ENCODE measurements around a stretch of chr18.

DNA sequence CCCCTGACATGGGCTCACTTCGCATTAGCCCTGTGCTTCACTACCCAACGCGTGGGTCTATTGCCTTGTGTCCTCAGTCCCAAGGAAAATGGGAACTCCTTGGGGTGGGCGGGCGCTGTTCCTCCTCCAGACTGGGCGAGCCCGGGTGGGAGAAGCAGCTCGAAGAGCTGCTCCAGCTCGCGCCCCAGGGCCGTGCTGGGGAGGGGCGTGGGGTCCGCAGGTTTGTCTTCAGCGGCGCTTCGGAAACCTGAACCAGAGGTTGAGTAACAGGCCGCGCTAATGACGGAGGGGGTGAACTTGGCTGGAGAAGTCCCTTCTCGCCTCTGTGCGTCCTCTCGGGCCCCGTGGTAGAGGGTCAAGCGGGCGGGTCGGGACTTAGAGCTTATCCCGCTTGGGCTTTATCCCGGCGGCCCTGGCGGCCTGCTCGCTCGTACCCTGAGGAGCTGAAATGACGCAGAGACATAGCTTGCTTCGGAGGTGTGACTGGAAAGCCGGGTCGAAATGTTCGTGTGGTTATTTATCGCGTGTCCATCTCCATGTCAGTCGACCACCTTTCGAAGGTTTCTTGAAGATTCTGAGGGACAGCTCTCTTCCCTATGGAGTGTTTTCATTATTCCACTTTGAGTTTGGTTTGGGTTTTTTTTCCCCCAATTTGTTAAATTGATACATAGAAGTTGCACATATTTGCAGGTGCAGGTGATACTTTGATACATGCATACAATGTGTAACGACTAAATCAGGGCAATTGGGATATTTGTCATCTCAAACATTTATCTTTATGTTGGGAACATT is 538 bp downstream of the RNMT start:
- PRO-cap = no peak
- RAMPAGE, long total RNA, 3 experiments = no peak in any of the 3 experiments

DNA sequence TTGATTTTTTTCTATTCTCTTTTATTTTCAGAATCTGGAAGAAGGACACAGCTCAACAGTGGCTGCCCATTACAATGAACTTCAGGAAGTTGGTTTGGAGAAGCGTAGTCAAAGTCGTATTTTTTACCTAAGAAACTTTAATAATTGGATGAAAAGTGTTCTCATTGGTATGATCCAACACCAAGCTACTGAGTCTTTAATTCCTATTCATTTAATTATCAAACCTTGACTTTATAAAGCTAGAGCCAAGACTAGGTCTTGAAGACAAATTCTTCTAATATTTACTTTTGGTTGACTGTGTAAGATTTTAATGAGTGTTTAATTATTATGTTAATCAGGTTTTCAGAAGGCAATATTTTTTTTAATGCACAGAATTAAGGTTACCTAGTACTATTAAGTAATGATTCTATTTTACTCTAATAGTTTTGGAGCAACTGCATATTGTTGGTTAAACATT is 8.0 kb downstream of the RNMT start:
- PRO-cap = no peak
- RAMPAGE, long total RNA, 3 experiments = no peak in any of the 3 experiments

GRCh38 chr18:14043155-14043441 is 89.1 kb downstream of the ZNF519 start:
- PRO-cap = no peak
- RAMPAGE, long total RNA, 3 experiments = no peak in any of the 3 experiments

DNA sequence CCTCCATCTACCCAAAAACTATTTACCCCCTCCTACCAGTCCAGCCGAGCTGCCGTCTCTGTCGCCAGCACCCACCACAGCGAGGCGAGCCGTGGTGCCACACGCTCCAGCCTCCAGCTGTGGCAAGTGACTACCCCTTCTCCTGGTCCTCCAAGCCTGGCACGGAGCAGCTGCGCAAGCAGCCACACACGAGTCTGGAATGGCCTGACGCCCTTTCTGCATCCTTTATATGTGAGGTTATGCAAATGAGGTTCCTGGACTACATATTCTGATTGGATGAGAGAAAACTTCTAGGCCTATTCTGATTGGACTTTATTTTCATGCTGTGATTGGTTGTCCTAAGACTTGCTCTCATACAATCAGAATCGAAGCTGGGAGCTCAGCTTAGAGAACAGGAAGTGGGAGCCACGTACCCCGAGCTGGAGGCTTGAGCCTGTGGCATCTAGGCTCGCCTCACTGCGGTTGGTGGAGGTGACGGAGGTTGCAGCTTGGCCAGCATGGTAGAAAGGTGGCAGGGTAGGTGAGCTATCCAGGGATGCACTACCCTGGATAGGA is 99.0 kb upstream of the POTEC start:
- PRO-cap = no peak
- RAMPAGE, long total RNA, 3 experiments = no peak in any of the 3 experiments

GRCh38 chr18:14969905-14970558 is 222.1 kb downstream of the ANKRD30B start:
- PRO-cap = no peak
- RAMPAGE, long total RNA, 3 experiments = no peak in any of the 3 experiments

DNA sequence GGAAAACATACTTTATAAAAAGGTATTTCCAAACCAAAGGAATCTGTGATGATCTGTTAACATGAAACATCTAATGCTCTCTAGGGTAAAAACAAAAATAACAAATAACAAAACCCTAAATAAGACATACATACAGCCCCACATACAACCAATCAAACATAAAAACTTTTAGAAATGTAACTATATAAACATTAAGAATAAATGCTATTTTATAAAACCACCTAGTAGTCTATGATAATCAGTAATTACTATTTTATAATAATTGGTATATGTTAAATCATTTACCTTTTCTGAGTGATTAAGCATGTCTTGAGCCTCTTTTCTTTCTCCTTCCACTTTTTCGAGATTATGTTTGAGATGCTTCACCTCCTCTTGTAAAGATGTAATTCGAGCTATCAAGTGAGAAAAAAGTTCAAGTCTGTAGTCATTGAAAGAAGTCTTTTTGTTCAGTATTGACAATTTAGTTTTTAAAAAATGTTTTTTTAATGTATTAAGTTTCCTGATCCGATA is 119.0 kb downstream of the ROCK1 start:
- PRO-cap = no peak
- RAMPAGE, long total RNA, 3 experiments = no peak in any of the 3 experiments

DNA sequence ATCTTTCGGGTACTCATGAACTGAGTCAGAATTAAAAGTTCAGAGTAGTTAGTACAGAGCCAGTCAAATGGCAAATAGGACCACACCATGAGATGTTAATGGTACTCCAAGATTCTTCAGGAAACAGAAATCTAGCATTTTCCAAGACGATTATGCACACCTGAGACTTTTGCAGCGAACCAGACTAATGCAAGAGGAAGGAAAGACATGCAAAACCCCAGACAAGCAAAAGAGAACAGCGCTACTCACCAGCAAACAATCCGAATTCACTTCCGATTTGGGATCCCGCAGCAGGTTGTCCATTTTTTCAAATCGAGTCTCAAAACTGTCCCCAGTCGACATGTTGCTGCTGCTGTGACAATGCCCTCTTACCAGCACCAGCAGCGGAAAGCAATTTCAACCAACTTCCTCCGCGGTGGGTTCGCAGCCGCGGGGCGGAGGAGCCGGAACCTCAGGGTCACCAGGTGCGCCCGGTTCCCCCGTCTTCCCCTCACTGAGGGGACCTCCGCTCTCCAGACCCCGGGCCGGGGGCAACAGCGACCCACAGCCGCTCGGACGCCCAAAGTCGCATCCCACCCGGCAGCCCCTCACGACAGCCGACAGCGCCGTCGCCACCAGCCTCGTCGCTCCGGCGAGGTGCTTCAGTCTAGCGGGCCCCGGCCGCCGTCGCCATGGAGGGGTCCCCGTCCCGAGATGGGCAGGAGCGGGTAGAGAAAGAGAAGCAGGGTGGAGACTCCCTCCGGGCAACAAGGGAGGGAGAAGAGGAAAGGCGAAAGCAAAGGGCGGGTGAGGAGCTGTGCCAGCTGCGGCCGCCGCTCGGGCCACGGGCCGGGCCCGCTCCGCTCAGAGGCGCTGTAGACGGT is 813 bp downstream of the ROCK1 start:
- PRO-cap = unidirectional peak, plus-strand start at position 424 of the sequence; unidirectional peak, plus-strand start at position 778 of the sequence
- RAMPAGE, long total RNA, 3 experiments = start-site peak on the minus strand in 2 of 3 experiments, centred at positions 581 to 745 of the sequence, 35 to 89 reads per replicate

DNA sequence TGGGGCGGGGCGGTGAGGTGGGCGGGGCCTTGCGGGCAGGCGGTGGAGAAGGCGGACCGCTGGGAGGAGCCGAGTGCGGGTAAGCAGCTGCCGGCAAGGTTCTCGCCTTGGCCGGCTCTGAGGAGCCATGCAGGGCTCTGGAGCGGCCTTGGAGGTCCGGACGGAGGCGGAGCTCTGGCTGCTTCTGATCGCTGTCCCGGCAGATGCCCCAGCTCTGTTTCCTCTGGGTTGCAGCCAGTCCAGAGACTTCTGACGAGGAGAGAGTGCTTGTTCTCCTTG is 226 bp upstream of the ROCK1 start:
- PRO-cap = bidirectional peak, plus-strand start at position 113 of the sequence, minus-strand start outside the sequence
- RAMPAGE, long total RNA, 3 experiments = no peak in any of the 3 experiments

GRCh38 chr18:21363088-21363937 is 121.3 kb downstream of the GREB1L start:
- PRO-cap = no peak
- RAMPAGE, long total RNA, 3 experiments = start-site peak on the plus strand in 1 of 3 experiments, at chr18:21363573-21363631 at its widest, 5 reads per replicate

DNA sequence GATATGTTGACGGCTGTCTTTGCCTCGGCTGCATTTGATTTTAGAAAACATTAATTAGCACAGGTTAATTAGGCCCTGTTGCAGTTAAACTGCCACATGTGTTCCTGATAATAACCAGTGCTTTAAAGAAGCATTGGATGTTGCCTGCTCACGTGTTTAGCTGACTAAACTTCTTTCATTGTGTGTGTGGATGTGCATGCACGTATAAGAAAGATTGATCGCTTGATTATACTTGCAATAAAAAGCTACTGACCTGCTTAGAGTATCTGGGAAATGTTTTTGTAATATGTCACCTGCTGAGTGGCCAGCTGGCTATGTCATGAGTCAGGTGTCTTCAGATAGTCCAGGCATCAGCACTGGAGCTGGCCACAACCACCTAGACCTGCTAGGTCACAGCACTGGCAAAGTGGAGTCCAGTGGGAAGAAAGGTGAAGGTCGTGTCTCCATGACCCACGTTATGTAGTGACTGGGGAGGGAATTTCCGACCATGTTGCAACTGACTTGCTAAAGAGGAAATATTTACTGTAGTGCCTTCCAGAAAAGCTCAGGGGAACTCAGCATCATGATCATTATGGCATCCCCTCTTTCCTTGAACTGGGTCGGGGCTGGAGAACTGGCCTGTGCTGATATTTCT is 147.0 kb downstream of the ESCO1 start:
- PRO-cap = no peak
- RAMPAGE, long total RNA, 3 experiments = no peak in any of the 3 experiments

DNA sequence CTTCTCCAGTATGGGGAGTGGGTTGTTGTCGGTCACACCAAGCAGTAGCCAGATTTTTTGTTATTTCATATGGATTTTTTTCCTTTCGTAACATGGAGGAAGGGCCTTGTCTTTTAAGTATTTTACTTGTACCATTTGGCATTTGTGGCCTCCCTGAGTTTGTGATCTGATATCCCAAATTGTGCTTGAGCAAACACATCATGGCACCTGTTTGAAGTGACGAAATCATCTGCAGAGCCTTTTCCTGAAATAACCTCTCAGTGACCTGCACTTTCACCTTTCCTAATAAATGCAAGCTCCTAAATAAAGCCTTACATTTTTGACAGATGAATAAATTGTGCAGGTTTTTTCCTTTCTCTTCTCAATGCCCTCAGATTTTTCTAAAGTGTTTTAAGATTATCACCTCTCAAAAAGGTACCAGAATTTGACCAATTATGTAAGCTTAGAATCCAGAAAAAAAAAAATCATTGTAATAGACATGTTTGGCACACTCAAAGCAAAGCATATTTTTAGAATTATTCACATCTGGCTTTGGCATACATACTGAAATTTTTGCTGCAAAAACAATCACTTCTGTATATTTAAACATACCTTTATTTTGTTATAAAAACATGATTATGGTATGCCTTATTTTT is 143.6 kb downstream of the ESCO1 start:
- PRO-cap = no peak
- RAMPAGE, long total RNA, 3 experiments = no peak in any of the 3 experiments

GRCh38 chr18:21635711-21636526 is 23.8 kb downstream of the SNRPD1 start:
- PRO-cap = no peak
- RAMPAGE, long total RNA, 3 experiments = no peak in any of the 3 experiments

DNA sequence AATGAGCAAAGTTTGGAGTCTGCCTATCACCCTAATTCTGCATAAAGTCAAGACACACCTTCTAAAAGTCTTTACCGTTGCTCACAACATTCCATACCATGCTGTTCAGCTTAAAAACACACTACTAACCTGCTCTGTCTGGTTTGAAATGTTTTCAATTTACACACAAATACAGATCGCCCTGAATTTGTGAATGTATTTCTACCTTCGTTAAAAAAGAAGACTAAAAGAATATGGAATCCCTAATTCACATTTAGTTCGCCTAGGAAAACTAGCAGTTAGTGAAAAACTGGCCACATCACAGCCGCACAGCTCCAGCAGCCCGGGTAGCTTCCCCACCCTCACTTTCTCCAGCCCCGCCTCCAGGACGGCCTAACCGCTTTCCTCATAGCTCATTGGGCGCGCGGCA is 316 bp upstream of the MIB1 start:
- PRO-cap = bidirectional peak, plus-strand start outside the sequence, minus-strand start at position 343 of the sequence
- RAMPAGE, long total RNA, 3 experiments = no peak in any of the 3 experiments

- PRO-cap = no peak
- RAMPAGE, long total RNA, 3 experiments = no peak in any of the 3 experiments
Measured at GRCh38 chr18:22115555-22115888, 53.9 kb upstream of the GATA6 start.

GRCh38 chr18:22168231-22168970 is 988 bp upstream of the GATA6 start:
- PRO-cap = no peak
- RAMPAGE, long total RNA, 3 experiments = no peak in any of the 3 experiments

DNA sequence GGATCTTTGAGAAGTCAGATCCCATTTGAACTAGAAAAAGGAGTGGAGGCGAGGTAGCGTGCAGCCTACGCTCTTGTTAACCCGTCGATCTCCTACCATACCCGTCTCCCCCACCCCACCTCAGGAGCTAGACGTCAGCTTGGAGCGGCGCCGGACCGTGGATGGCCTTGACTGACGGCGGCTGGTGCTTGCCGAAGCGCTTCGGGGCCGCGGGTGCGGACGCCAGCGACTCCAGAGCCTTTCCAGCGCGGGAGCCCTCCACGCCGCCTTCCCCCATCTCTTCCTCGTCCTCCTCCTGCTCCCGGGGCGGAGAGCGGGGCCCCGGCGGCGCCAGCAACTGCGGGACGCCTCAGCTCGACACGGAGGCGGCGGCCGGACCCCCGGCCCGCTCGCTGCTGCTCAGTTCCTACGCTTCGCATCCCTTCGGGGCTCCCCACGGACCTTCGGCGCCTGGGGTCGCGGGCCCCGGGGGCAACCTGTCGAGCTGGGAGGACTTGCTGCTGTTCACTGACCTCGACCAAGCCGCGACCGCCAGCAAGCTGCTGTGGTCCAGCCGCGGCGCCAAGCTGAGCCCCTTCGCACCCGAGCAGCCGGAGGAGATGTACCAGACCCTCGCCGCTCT is 1.7 kb downstream of the GATA6 start:
- PRO-cap = no peak
- RAMPAGE, long total RNA, 3 experiments = no peak in any of the 3 experiments

DNA sequence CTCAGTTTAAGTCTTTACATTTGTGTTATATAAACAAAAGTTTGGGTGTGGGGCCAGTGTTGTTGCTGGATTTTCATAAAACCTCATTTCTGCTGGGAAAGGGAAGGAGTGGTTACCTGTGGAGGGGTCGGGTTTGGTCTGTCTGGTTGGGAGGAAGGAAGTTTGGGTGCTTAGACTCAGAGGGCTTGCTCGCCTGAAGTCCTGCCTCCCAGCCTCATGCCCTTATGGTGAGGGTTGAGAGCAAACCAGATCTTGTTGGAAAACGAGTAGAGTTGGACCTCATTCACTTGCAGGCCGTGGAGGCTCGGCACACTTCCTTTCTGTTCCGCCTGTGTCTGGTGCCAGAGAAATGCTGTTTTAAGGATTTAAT is 29.5 kb downstream of the GATA6 start:
- PRO-cap = no peak
- RAMPAGE, long total RNA, 3 experiments = no peak in any of the 3 experiments

- PRO-cap = no peak
- RAMPAGE, long total RNA, 3 experiments = no peak in any of the 3 experiments
Measured at GRCh38 chr18:22254068-22254434, 84.7 kb downstream of the GATA6 start.

DNA sequence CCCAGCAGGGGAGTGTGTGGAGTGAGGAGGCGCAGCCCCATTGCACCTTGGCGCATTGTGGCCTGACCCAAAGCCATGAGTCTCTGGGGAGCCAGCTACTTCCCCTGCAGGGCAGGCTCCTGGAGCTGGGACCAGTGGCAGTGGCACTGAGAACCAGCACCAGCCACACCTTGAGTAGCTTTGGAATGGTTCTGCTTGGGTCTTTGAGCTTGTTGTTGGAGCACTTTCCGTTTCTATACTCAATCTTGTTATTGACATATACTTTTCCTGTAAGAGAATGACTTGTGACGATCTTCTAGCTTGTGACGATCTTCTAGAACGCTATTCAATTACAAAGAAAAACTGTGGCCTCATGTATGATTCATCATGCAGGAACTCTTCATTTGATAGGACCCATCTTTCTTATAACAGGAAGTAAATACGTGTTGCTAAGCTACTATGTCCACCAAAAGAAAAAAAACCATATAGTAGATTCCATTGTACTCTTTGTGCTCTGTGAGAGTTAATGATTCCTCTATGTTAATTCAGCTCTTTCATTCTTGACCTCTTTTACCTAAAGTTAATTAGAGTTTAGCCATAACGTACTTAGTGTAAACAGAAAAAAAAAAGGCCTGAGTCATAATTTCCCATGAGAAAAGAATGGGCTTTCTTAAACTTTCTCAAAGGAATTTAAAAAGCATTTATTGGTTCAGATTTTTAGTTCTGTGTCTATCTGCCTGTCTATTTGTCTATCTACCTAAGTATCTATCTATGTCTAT is 113.1 kb downstream of the GATA6 start:
- PRO-cap = no peak
- RAMPAGE, long total RNA, 3 experiments = no peak in any of the 3 experiments

DNA sequence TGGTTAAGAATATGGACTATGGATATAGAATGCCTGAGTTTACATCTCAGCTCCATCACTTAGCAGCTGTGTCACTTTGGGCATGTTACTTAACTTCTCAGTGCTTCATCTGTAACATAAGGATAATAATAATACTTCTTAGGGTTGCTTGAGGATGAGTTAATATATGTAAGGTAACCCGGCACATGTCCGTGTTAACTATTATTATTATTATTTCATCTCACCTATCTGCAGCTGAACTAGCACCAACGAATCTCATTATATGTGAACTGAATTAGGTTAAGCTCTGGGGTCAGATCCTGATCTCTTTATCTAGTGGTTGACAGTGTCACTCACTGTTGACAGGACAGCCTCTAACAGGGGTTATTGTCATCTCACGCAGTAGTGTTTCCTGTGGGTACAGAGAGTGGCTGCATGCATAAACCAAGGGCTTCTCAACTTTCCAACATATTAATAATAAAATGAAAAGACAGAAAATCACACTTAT is 73.0 kb downstream of the CTAGE1 start:
- PRO-cap = no peak
- RAMPAGE, long total RNA, 3 experiments = no peak in any of the 3 experiments

All from tibial nerve (tissue), 3 donors.